Mammary microvascular endothelial cell (primary cell): Measurements from ENCODE around the gene EPB41L3.

GRCh38 chr18:3874558-3875112, 424.7 kb downstream of the TGIF1 start:
- RAMPAGE, long total RNA = no peak

- RAMPAGE, long total RNA = no peak
Measured at GRCh38 chr18:5462740-5463798, 80.7 kb downstream of the EPB41L3 start.

DNA sequence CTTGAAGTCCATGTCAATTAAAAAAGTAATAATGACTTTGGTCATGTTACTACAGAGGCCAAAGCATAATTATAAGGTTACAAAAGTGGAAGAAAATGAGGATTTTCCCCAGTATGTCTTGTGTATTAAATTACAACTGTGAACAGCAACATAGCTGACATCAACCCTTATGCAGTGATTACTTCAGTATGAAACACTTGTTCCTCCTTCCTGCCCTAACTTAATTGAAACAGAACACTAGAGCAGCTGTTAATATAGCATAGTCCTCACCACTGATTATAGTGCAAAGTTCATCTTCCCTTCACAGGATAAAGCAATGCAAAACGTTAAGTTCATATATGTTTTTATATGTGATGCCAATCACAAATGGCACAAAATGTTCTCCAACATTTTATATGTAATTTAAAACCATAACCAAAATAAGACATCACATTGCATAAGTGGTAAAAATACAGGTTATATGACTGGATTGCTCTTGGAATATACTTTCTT, 29.8 kb downstream of the EPB41L3 start:
- RAMPAGE, long total RNA = no peak

GRCh38 chr18:5543821-5544575, at the start of gene EPB41L3:
EPB41L3 (minus strand) TSS chr18:5543997.
- RAMPAGE, long total RNA = no peak

DNA sequence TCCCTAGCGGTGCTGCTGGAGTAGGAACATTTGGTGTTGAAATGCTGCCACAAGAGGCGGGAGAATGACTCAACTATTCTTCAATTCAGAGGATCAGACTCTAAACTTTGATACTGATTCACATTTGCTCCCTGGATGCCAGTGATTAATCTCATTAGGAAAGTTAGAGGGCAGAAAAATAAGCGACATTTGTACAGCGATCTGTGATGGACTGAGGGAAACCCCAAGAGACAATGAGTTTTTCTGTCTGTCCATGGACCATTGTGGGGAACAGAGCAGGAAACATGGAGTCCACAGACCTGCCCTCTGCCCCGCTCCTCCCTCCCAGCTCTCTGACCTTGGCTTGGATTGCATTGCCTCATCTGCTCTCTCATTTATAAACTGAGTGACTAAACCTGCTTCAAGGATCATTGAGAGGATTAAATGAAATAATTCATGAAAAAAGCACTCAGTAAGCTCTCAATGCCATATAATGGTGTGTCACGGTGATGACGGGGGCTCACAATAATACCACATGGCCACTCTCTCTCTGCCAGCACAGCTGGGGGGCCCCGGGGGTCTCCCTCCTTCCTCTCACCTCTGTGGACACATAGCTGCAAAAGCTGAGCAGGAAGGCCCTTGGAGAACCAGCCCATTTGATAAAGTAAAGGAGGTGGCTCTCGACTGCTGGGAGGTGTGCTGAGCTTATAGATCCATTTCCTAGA, 12.8 kb upstream of the EPB41L3 start:
- RAMPAGE, long total RNA = no peak

DNA sequence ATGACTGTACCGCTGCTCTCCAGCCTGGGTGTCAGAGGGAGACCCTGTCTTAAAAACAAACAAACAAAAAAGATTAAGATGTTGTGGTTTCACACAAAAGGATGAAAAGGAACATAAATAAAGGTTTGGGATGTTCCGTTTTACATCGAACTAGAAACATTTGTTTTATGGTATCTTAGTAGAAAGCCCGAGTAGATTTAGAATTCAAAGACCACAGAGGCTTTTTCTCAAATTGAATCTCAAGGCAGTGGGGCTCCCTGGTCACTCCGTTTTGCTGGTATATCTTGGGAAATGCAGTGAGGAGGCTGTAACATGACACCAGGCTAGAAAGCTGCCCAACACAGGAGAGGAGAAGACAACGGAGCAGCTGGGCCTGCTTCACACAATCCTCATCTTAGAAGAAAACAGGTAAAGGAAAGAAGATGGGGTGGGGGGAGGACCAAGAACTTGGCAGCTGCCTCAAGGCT, 38.2 kb upstream of the EPB41L3 start:
- RAMPAGE, long total RNA = no peak

DNA sequence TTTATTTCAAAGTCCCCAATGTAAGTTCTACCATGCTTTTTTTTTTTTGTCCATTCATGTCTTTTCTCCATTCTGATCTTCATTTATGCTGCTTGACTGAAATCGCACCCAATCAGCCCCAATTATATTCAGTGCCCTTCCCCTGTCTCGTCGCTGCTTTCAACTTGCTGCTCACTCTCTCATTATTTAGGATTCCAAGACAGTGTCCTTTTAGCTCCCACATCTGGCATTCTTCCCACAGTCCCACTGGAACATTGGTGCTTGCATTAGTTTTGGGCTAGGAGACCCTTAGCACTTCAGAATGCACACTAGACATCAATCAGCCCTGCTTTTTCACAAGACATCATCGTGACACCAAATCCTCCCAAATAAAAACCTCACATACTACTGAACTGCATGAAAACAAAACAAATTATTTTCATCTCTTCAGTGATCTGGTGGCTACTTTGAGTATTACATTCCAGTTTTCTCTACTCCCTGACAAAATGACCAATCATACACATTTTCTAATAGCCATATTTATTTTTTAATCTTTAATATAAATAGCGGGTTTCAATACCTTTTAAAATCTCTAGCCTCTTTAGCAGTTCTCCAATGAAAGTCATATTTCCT, 82.2 kb upstream of the EPB41L3 start:
- RAMPAGE, long total RNA = no peak

DNA sequence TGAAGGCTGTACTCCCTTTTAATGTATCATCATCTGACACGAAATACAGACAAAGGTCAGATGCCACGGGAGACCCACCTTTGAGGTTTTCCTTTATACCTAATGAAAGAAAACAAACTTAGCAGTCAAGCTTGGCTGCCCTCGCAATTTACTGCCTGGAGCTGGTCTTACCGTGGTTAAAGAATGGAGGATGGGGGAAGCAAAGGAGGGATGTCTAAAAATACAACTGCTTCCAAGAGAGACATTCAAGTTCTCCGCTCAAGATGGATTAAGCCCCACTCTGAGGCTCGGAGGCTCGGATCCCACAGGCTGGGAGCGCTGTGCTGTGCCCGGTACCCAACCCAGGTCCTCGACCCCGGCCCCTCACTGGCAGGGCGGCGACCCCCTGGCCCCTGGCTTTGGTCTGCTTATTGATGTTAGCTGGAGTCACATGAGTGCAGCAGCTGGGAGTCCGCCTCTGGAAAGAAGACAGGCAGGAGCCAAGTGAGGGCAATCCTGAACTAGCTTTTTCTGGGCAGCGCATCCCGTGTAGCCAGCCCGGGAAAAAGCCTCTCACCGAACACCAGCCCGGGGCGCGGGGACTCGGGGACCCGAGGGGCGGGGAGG, 869 bp downstream of the TMEM200C start:
- RAMPAGE, long total RNA = no peak

- RAMPAGE, long total RNA = no peak
Measured at GRCh38 chr18:6362598-6362797, 52.2 kb downstream of the L3MBTL4 start.

DNA sequence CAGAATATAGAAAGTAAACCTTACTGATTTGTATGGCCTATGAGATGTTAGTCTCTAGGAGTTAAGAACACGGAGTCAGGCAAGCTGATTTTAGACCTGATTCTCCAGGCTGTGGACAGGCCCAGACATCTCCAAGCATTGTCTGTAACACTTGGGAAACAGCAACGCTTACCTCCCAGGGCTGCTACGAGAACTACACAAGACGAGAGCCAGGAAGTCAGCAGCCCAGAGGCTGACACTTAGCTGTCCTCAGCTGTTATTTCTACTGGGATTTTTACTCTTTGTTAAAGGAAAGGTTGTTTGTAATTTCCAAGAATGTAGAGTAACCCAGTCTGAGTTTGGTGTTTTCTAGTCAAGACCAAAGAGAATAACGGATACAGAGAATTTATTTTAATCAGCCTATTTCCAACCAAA, 123.5 kb downstream of the LAMA1 start:
- RAMPAGE, long total RNA = no peak

DNA sequence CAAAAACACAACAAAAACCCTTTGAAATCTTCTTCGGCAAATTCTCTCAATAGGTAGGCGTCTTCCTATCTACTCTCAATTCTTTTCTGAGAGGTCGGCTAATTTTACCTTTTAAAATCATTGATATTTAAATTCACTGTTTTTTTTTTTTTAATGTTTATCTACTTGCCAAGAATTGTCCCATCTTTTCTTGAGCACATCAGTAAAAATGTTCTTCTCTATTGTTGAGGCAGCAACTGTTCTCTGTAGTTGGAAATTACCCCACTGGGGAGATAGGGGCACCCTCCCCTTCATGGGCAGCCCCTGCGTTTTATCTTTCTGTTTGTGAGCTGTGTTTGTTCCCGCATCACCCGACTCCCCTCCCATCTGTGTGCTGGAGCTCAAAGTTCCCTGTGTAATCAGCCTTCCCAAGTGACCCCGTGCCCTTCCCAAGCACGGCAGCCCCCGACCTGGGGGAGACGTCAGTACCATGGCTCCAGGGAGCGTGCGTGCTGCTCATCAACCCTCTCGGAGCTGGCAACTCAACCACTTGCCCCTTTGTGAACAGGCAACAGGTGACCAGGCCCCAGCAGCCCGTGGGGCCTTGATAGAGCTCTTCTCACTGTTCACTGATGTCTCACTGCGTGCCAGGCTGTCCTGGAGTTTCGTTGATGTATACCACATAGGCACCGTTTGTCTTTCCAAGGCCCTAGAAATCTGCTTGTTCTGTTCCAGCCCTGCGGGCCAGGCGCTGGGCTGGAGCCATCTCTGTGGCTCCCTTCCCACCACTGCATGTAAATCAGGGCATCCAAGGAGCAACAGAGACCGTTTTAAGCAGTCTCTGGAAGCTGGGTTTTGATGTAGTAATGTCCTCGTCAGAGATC, 107.3 kb upstream of the PTPRM start:
- RAMPAGE, long total RNA = no peak

DNA sequence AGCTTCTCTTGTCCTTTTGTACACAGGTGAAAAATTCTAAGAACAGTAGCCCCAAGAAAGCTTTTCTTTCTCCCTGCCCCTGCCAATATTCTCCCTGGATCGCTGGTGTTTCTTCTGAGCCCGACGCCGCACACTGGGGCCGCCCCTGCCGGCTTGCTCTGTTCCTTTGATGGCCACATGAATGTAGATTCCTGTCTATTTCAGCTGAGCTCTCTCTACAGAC, 106.8 kb upstream of the PTPRM start:
- RAMPAGE, long total RNA = no peak

DNA sequence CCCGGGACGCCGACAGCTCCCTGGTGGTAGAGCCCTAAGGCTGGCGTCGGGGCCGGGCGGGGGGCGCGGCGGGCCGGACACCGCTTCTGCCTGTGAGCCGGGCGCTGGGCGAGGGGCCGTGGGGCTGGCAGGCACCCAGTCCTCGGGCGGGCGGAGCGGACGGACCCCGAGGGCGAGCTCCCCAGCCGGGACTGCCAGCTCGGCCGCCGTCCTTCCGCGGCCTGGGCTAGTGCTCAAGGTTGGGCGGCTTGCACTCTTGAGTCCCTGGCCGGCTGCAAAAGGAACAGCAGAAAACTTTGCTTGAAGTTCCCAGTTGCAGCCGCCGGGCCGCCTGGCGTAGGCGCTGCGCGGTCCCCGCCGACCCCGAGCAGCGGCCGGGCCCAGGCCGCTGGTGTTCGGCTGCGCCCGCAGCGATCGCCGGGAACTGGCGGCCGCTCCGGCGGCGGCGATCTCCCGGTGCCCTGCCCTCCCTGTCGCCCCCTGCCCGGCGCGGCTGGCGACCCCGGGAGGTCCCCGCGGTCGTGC, 890 bp downstream of the PTPRM start:
- RAMPAGE, long total RNA = no peak

DNA sequence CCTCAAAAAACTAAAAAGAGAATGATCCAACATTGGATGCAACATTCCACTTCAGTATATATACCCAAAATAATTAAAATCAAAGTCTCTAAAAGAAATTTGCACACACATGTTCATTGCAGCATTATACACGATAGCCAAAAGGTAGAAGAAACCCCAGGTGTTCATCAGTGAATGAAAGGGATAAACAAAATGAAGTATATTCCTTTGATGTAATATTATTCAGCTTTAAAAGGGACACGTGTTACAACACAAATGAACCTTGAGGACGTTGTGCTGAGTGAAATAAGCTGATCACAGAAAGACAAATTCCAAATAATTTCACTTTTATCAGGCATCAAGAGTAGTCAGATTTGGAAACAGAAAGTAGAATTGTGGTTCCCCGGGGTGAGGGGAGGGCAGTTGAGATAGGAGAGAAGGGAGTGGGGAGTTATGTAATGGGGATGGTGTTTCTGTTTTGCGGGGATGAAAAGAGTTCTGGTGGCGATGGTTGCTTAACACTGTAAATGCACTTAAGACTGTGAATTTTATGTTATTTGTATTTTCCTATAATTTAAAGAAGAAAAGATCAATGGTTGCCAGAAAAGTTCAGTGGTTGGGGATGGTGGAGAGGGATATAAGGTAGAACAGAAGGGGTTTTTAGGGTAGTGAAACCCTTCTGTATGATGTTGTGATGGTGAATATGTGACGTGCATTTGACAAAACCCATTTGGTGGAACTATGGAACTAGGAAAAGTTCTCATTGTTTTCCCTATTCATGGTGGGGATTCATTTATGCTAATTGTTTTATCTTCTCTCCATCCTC, 89.1 kb downstream of the PTPRM start:
- RAMPAGE, long total RNA = no peak

DNA sequence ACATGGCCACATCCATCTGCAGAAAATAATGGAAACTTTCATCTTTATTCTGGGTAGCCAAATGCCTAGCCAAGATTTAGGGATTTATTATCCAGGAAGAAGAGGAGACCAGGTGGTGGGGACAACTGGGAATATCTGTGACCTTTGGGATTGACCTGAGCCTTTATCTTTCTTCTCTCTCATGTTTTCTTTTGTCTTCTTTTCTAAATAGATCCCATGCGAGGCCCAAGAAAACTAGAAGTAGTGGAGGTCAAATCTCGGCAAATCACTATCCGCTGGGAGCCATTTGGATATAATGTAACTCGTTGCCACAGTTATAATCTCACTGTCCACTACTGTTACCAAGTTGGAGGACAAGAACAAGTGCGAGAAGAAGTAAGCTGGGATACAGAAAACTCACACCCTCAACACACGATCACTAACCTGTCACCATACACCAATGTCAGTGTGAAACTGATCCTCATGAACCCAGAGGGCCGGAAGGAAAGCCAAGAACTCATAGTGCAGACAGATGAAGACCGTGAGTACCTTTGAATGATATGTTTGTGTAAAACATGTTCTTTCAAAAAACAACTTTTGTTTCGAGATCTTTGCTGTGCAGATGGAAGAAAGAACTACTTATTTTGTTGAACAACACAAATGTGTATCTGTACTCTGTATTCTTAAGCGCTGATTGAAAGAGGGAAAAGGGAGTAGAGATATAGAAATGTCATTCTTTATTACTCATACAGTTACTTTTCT, 502.5 kb downstream of the PTPRM start:
- RAMPAGE, long total RNA = no peak

DNA sequence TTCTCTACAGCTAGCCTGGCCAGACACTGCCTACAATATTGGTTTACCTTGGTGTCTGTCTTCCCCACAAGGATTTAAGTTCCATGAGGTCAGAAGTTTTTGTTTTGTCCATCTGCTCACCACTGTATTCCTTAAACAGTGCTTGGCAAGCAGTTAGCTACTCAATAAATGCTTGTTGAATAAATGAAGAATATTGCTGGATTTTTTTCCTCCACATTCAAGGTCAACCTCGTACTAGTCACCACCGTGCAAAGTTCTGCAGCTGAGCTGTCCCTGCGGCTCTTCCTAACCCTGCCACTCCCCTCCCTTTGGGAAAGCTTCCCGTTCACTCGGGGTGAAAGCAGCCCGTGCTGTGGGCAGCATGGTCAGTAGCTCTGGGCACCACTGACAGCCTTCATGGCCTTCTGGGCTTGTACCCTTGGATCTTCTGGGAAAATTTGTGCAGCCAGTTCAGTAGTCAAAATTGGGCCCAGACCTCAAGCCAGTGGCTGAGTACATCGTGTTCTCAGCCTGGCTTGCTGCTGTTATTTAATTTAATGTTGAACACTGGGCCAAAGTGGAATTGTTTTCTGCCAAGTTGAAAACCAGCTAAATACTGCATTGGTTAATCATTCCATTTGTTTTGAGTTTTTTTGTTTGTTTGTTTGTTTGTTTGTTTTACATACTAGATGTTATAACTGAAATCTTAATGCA, 469.3 kb upstream of the RAB12 start:
- RAMPAGE, long total RNA = no peak

DNA sequence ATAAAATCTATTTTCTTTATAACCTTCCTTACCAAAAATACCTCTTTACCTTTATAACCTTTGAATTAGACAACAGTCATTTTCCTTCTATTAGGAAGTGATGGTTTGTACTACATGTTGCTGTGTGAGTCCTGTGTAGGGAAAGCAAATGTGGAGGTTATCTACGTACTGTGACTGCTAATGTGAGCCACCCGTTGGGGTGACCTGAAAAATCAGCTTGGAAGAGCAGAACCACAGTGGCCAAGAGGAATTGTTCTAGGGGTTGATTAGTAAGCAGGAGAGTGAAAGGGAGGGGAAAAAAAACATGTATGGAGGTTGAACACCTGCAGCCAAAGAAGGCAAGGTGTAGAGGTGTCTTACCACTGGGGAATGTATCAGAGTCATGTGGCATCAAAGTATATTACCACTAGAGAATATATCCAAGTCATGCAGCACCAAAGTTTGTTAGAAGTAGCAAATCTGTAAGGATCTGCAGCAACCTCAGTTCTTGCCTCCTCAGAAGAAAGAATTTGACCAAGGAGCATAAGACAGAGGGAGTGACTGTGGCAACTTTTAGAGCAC, 429.3 kb upstream of the RAB12 start:
- RAMPAGE, long total RNA = no peak

GRCh38 chr18:8301460-8301975, 307.7 kb upstream of the RAB12 start:
- RAMPAGE, long total RNA = no peak

DNA sequence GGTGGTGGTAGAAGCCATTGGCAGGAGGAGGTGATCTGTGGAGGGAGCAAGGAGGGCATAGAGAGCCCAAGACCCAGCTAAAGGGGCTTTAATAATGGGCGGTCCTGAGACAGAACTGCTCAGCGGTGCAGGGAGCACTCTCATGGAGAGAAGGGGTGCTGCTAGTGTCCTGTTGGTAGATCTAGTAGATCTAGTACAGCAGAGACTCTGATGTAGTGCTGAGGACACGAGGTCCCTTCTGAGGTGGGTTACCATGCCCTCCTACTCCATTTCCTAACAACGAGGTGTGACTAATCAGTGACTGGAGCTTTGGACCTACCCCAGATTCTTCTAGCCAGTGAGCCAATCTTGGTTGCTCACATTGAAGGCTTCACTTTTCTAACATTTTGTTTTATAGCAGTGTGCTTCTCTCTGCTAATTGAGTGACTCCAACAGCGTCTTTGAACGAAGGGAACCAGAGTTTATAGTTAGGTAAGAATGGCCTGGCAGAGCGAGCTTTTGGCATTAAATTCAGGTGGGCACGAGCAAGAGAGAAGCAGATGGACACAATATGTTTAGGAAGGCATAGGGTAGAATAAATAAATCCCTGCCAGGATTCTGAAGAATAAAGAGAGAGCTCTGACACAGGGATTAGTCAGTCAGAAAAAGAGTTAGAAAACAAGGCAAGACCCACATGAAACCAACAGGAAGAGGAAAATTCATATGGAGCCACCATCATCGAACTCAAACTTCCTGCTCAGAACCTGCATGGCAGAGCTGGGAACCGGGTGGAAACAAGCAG, 306.0 kb upstream of the RAB12 start:
- RAMPAGE, long total RNA = no peak

GRCh38 chr18:8610980-8611908, 2.0 kb downstream of the RAB12 start:
- RAMPAGE, long total RNA = no peak